GM23248 (cell line): Measurements from ENCODE around the gene PRSS35.

DNA sequence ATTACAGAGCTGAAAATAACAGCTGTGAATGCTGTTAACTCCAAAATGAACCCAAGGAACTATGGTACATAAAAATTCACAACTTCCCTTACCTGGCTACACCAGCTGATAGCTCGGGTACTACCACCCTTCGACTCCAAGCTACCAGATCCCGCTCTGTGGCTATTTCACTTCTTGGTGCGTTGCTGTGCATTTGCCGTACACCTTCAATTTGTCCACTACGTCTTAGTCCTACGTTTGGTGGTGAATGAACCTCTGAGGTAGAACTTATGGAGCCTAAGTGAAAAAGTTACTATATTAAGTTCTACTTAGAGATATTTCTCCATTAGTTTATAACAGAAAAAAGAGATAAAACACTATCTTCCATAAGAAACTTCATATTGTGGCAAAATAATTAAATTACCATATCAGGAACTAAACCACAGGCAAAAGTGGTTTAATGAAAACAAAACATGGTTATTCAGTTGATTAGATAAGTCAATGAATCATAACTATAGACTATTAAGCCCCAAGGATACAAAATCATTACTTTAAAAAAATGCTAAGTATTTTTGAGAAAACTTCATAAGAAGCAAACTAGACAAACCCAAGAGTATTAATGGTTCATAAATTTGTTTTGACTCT is 80.6 kb downstream of the PHIP start:
- RAMPAGE, long total RNA, result no peak

DNA sequence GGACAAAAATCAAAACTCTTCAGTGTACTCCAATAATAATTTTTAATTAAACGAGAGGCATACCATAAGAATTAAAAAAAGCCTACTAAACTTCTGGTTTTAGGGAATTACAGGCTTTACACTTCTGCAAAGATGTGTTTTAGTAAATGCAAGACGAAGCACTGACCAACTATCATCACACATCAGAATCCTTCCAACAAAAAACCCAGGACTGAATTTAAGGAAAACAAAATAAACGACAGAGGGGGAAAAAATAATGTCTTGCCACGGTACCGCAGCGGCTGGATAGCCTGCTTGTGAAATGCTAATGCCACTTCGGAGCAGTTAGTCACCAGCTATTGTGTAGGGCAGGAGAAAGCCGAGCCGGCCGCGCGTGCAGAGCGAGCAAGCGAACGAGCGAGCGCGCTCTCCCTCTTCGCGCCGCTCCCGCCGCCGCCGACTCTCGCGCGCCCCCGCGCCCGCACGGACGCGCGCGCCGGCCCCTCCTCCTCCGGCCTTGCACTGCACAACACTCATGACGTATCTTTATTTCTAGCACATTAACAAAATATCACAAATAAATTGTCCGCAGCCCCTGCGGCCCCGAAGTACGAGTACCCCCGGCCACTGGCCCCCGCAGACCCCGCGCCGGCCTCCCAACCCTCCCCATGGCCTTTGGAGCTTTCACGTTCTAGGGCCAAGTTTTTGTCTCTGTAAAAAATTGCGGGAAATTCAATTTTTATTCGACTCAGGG is 1.2 kb downstream of the PHIP start:
- RAMPAGE, long total RNA, result no peak

- RAMPAGE, long total RNA, result no peak
These were observed 666 bp downstream of the LCA5 start for GRCh38 chr6:79536499-79537029.

- RAMPAGE, long total RNA, result no peak
These were observed 22.5 kb upstream of the LCA5 start for GRCh38 chr6:79559574-79560380.

- RAMPAGE, long total RNA, result no peak
These were observed 77.9 kb downstream of the ELOVL4 start for GRCh38 chr6:79869425-79869931.

DNA sequence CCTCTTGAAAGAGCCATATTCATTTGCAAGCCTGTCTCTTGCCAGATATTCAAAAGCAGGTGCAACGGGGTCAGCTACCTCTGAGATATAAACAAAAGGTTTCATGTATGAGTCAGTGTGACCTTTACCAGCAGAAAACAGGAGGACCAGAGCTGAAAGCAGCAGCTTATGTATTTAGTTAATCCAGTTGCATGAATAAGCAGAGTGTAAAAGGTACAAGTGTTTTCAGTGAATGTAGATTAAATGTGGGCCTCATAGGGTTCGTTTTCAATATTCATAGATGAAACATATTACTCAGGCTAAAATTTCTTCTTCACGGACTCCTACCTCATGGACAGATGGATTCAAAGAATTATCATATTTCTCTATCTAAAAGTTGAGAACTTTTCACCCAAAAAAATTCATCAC is 55.9 kb downstream of the TENT5A start:
- RAMPAGE, long total RNA, result no peak

DNA sequence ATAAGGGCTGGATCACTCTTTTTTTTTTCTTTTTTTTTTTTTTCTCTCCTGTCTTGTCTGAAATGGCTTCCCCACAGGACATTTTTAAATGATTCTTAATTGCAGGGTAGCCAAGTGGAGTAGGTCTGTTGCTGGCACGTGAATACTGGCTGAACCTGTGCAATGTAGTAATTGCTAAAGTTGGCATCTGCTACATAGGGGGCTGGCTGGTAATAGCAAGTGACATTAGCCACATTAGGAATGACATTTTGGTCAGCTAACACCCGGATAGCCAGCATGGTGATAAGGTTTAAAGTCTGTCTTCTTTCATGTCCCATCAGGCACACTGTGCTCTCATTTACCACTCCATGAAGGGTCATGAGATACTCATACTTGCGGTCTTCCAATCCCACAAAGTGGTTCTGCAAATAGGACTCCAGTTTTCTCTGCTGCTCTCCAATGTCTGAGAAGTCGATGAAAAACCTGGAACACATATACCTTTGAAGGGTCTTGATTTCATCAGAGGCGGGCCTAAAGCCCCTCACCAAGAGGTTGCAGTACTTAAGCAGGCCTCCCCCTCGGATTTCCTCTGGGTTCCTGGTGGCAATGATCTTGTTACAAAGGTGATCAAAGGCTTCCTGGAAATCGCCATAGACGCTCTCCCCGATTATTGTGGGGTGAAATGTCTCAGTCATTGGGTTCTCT is 2.7 kb downstream of the TENT5A start:
- RAMPAGE, long total RNA, result no peak

DNA sequence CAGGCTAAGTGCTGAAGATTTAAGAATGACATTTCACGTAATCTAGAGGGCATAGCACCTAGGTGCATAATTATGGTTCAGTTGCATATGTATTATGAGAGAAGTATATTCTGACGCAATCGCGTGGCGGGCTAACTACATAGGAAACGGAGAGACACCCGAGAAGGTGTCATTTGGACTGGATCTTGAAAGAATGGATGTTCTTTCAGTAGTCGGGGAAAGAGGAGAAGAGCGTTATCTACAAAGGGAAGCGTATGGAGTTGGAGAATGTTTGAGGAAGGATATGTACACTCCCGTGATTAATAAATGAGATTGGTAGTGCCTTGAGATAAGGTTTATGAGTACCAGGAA is 1.9 kb upstream of the TENT5A start:
- RAMPAGE, long total RNA, result no peak

DNA sequence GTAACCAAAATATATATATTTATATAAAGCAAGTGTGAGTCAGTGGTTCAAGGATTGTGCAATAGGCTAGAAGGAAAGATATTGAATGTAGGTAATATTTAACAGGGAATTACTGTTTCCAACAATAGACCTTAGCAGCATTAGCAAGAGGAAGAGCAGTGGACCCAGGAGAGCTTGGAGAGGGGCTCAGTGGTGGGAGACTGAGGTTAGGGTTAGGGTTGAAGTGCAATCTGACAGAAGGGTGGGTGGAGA is 181.3 kb upstream of the TENT5A start:
- RAMPAGE, long total RNA, result no peak

DNA sequence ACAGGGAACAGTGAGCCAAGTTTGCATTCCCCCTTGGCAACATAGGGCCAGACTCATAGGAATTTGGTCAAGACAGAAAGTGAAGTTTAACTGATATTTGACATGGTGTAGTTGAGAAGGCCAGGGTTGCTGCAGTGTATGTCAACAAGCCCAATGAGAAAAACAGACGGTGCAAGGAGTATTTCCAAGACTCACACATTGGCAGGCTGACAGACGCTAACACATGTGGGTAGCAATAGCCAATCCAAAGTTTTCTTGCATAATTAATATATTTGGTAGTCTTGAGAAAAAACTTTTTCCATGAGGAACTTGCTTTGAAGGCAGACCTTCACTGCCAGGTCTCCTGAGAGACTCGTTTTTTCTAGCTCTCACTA is 213.8 kb downstream of the IBTK start:
- RAMPAGE, long total RNA, result no peak

GRCh38 chr6:82170913-82171696 is 76.4 kb downstream of the IBTK start:
- RAMPAGE, long total RNA, result no peak

DNA sequence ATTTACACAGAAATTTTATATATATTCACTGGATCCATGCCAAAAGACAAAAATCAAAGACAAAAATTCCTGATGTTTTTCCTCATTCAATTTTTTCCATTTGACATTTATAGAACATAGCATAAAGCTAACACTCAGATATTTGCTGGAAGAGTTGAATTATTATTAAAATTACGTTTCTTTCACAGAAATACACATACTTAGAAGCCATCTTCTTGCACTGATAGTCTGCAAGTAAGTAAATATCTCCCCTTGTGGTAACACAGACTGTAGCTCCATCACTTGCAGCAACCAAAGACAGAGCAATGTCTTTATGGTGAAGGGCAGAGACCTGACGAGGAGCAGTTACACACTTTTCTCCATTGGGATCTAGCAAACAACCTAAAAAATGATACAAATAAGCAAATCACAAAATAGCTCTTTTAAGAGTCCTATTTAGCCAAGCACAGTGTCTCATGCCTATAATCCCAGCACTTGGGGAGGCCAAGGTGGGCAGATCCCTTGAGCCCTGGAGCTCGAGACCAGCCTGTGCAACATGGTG is 24.2 kb downstream of the IBTK start:
- RAMPAGE, long total RNA, result no peak

GRCh38 chr6:82246701-82247378 is 704 bp downstream of the IBTK start:
- RAMPAGE, long total RNA, result no peak

GRCh38 chr6:82558264-82558523 is 194.6 kb downstream of the TPBG start:
- RAMPAGE, long total RNA, result no peak

DNA sequence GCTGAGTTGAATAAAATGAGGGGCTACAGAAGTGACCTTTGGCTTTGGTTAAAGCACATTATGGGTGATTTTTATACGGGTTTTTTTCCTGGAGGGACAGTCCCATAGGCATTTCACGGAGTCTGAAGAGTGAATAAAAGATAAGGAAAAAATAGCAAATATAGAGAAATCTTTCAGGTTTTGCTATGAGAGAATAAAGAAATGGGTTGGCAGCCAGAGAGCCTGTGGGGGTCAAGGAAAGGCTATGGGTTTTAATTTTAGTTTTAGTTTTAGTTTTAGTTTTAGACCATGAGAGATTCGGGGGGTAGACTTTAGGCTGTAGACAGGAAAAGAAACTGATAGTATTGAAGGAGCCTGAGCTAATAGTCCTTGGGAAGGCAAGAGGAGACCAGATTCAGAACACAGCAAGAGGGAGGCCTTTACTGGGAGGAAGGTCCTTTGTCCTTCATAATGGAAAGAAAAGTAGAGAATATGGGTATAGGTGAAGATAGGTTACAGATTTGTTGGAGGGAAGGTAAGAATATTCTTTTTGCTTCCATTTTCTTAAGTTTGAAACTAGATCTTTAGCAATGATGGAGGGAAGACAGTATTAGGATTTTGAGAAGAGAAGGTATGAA is 19.3 kb downstream of the DOP1A start:
- RAMPAGE, long total RNA, result no peak

DNA sequence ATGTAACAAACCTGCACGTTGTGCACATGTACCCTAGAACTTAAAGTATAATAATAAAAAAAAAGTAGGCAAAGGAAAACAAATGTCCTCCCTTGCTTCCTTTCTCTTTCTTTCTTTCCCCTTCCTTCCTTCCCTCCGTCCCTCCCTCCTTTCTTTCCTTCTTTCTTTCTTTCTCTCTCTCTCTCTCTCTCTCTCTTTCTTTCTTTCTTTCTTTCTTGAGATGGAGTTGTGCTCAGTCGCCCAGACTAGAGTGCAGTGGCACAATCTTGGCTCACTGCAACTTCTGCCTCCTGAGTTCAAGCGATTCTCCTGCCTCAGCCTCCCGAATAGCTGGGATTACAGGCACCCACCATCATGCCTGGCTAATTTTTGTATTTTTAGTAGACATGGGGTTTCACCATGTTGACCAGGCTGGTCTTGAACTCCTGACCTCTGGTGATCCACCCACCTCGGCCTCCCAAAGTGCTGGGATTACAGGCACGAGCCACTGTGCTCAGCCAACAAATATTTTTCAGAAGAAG is 108.0 kb downstream of the RWDD2A start:
- RAMPAGE, long total RNA, result no peak

- RAMPAGE, long total RNA, result no peak
These were observed at the start of gene PRSS35 for GRCh38 chr6:83512171-83512901. TSS of gene PRSS35 (plus strand) at chr6:83512534.

GRCh38 chr6:84163024-84163615 is 64.3 kb downstream of the CEP162 start:
- RAMPAGE, long total RNA, result no peak

DNA sequence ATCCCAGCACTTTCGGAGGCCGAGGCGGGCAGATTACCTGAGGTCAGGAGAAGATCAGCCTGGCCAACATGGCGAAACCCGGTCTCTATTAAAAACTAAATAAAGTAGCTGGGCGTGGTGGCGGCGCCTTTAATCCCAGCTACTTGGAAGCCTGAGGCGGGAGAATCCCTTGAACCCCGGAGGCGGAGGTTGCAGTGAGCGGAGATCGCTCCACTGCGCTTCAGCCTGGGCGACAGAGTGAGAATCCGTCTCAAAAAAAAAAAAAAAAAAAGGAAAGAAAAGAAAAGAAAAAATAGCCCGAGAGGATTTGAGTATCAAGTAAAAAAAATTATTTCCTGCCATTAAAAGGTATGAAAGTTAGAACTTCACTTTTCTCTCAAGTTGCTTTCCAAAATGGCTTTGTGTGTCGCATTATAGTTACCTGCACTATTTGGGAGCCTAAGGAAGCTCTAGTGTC is 297.4 kb upstream of the TBX18 start:
- RAMPAGE, long total RNA, result no peak

GRCh38 chr6:85451840-85452231 is 2.0 kb downstream of the NT5E start:
- RAMPAGE, long total RNA, result no peak